Esophagus squamous epithelium (tissue), 4 donors: ENCODE measurements around a stretch of chr12.

DNA sequence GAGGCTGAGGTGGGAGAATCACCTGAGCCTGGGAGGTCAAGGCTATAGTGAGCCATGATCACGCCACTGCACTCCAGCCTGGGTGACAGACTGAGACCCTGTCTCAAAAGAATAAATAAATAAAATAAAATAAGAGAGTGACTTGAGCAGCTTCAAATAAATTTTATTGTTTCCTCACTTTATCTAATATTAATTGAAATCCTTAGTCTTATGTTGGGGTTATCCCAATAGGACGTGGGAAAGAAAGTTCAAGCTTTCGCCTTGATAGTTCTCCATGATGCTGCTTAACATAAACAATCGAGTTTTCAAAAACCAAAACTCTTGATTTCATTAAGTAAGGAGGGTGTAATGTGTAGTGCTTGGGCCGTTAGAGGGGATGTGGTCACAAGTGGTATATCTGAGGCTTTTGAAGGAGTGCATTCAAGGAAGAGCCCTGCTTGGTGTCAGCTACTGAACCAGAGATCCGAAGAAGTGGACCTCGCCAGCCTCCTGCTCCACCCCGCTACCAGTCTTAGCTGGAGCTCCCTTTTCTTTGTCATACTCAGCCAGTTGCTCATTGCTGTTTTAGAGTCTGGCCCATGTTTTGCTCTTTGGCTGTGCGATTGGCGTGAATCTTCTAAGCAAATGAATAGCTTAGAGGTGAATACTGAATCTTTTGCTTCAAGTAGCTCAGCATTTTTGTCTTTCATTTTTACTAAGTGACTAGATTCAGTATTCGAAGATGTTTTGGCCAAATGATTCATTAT lies 19.4 kb downstream of the CDKN1B start:
- PRO-cap = bidirectional peak, plus-strand start at position 423 of the sequence, minus-strand start at position 380 of the sequence; unidirectional peak, minus-strand start at position 539 of the sequence
- RAMPAGE, long total RNA, 4 experiments = no peak in any of the 4 experiments

- PRO-cap = no peak
- RAMPAGE, long total RNA, 4 experiments = no peak in any of the 4 experiments
Measured at GRCh38 chr12:12791567-12792349, 6.3 kb downstream of the APOLD1 start.

- PRO-cap = bidirectional peak, plus-strand start at chr12:12804785, minus-strand start at chr12:12804575
- RAMPAGE, long total RNA, 4 experiments = no peak in any of the 4 experiments
Measured at GRCh38 chr12:12803734-12804648, 9.2 kb upstream of the DDX47 start.

DNA sequence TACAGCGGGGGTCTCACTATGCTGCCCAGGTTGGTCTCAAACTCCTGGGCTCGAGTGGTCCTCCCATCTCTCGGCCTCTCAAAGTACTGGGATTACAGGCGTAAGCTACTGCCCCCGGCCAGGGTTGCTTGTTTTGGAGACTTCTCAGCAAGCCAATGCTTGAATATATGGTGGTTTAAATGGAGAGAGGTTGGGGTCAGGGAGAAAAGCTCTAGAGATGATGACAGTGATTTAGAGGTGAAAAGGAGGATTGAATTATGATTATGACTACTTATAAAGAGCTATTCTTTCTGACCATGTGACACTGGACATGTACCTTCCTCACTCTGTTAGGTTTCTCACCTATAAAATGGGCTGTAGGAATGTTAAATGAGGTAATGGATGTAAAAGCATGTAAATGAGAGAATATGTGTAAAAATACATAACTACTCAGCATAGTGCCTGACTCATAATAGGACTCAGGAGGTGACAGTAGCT lies 7.9 kb downstream of the GPRC5A start:
- PRO-cap = no peak
- RAMPAGE, long total RNA, 4 experiments = no peak in any of the 4 experiments

DNA sequence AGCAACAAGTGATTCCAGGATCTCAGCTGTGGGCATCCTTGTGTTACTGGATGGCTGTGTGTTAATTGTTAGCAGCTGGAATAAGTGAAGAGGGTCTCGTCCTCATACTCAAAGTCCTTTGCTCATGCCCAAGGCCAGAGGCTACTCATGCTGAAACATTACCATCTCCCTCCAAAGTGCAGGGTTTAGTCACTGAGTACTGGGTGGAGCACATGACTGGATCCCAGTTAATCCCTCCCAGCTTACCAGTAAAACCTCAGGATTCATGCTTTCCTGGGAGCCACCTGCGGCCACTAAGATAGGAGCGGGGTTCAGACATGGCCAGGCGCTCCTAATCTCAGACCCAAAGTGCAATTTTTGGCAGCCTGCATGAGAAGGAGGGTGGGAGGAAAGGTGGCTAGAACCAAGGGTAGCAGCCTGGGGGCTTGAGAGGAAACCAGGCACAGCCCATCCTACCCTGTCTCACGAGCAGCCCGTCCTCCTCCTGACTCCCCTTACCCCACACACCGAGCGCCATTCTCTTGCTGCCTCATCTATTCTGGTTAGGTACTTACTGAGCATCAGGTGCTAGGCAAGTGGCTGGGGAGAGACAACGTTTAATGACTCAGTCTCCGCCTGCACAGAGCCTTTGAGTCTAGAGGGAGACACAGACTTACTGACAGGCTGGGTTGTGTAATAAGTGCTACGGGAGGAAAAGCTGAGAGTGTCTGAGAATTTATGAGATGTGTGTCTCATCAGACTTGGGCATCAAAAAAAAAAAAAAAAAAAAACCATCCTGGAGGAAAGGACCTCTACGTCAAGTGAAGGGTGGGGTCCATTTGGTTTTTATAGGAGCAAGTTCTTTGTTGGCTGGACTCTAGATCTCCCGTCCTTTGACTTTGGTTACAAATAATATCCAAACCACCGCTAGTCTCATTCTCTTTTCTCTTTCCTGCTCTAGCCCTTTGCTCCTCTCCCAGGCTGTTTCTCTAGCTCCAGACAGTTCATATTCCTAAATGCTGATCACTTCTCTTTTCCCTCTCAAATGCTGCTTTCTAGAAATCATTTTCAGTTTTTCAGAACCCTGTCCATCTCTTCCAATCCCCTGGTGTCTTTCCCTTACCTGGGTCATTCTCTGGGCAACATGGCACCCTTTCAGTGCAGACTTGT lies 10.0 kb downstream of the GPRC5A start:
- PRO-cap = bidirectional peak, plus-strand start at position 259 of the sequence, minus-strand start at position 120 of the sequence; bidirectional peak, plus-strand start at position 620 of the sequence, minus-strand start at position 601 of the sequence
- RAMPAGE, long total RNA, 4 experiments = no peak in any of the 4 experiments

DNA sequence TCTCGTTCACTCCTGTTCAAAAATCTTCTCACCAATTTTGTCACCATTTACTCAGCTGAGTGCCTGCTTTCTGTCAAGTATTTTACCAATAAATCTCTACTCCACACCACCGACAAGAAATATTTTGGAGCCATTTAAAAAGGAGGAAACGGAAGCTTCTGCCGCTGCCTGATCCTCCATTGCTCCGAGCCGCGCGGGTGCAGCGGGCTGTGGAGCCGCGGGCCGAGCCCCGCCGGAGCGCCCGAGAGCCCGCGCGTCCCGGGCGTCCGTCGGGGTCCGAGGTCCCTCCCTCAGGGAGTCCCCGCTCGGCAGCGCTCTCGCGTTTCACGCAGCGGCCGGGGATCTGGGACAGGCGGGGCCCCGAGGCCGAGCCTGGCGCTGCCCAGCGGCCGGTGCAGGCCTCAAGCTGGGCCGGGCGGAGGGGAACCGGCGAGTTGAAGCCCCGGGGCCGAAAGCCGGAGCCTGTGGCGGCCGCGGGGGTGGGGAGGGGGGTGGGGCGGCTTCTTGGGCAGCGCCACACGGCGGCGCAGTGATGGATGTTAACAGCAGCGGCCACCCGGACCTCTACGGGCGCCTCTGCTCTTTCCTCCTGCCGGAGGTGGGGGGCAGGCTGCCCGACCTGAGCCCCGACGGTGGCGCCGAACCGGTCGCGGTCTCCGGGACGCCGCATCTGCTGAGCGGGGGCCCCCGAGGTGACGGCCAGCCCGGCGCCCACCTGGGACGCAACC lies 1.1 kb upstream of the HEBP1 start:
- PRO-cap = unidirectional peak, plus-strand start at position 179 of the sequence
- RAMPAGE, long total RNA, 4 experiments = no peak in any of the 4 experiments

DNA sequence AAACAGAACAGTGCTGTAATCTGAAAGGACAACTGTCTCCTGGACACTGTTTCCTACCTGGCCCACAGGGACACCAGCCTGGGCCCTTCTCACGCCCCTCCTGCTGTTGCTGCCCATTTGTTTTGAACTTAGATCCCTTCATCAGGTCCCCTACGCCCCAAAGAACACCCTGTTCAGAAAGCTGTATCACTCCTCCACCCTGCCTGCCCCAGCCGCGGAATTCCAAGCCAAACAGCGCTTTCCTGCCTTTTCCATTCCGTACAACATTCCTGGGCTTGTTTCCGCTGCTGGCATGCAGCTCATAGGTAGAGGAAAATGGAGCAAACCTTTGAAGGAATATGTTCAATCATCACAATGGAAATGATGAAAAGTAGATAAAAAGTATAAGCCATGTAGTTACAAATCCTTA lies 12.8 kb upstream of the GSG1 start:
- PRO-cap = no peak
- RAMPAGE, long total RNA, 4 experiments = no peak in any of the 4 experiments

DNA sequence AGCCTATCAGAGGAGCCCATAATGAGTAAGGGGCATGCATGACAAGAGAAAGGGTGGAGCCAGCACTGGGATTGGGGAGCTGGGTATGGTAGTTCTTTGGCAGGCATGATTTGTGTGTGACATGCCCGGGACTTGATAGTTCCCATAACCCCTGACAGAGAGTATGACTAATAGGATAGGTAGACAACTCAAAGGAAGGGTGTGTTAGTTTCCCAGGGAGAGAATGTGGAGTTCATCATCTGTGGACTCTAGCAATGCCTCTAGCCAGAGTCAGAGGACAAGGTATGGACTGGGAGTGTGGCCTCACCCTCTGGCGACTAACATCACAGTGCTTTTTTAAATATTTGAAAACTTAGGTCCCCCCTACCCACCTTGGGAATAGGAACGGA lies 143.1 kb downstream of the EMP1 start:
- PRO-cap = bidirectional peak, plus-strand start at position 207 of the sequence, minus-strand start outside the sequence; unidirectional peak, plus-strand start at position 267 of the sequence
- RAMPAGE, long total RNA, 4 experiments = no peak in any of the 4 experiments

DNA sequence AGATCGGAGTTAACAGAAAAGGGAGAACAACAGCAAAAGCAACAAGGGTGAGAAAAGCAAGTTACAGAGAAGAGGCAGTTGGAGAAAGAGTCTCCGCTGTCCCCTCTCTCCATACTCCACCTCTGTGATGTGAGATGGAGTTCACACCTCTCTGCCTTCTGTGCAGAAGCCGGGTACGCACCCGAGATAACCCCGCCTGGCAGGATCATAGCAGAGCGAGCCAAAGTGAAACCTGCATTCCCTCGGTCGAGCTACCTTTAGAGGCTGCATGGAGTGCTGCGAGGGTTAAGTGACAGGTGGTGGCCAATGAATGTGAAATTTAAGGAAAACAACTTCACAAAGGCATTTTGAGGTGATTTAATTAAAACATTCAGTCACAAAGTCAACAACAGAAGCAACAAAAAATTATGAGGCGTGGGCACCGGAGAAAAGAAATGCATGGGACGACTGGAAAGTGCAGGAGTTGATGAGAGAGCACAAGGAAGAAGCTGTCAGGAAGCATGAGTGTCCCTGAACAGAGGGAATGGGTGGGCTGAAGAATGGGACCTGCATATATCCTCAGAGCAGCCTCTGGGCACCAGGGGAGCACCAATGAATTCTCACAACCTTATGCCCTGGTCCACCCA lies 208.2 kb downstream of the EMP1 start:
- PRO-cap = no peak
- RAMPAGE, long total RNA, 4 experiments = no peak in any of the 4 experiments

DNA sequence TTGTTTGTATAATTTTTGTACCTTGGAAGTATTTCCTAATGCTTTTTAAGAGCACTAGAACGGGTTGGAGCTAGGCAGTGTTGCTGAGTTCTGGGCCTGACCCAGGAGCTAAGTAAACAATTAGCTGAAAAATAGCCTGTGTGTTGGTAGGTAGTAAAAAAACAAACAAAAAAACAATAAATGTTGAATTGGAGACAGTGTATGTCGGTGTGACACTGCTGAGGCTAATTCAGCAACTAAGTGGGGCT lies 244.4 kb downstream of the EMP1 start:
- PRO-cap = no peak
- RAMPAGE, long total RNA, 4 experiments = no peak in any of the 4 experiments

DNA sequence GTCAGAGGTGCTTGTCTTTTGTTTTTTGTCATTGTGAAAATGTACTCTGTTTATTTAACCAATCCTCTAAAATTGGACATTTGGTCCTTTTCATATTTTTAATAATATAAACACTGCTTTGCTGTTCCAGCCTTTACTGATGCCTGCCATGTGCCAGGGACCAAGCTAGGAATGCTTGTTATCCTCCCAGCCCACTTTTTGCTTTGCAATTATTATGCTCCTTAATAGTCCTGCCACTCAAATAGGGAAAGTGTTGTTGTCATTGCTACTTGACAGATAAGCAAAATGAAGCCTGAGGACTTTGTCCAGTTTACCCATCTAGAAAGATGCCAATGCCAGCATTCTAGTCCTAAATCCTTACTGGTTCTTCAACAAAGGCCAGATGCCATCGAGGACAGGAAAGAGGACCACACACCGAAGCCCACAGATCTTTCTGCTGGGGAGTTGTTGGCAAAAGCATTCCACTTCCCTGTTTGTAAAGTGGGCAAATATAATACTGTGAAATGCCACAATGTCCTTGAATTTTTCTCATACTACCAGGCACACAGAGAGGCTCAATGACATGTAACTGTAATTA lies 246.5 kb downstream of the EMP1 start:
- PRO-cap = no peak
- RAMPAGE, long total RNA, 4 experiments = no peak in any of the 4 experiments

DNA sequence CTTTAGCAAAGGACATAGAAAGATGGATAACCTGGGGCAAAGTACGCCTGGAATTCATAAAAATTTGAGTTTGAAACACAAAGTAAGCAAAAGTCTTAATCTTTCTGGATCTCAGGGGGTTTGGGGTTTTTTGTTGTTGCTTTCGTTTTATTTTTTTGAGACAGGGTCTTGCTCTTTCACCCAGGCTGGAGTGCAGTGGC lies 240.1 kb downstream of the GRIN2B start:
- PRO-cap = no peak
- RAMPAGE, long total RNA, 4 experiments = no peak in any of the 4 experiments

- PRO-cap = no peak
- RAMPAGE, long total RNA, 4 experiments = no peak in any of the 4 experiments
Measured at GRCh38 chr12:14429773-14430277, 64.3 kb downstream of the ATF7IP start.

- PRO-cap = no peak
- RAMPAGE, long total RNA, 4 experiments = no peak in any of the 4 experiments
Measured at GRCh38 chr12:14765904-14766339, 5.0 kb downstream of the H4C16 start.

DNA sequence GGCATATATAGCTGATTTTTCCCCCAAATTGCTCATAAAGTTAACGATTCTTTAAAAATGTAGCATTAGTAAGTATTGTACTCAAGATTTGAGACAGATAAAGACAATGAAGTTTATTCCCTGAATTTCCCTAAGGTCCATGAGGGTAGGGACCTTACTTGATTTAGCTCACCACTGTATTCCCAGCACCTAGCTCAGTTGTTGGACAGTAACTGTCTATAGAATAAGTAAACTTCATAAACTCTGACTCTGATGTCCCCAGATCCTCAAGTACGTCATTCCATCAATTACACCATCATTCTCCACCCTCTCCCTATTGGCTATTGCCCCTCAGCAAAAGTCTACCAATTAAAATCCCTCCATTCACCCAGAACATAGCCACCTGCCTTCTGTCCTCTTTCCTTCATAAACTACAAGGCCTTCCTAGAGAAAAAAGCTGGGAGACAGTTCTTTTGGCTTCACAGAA lies 9.6 kb downstream of the H2AJ start:
- PRO-cap = no peak
- RAMPAGE, long total RNA, 4 experiments = no peak in any of the 4 experiments

DNA sequence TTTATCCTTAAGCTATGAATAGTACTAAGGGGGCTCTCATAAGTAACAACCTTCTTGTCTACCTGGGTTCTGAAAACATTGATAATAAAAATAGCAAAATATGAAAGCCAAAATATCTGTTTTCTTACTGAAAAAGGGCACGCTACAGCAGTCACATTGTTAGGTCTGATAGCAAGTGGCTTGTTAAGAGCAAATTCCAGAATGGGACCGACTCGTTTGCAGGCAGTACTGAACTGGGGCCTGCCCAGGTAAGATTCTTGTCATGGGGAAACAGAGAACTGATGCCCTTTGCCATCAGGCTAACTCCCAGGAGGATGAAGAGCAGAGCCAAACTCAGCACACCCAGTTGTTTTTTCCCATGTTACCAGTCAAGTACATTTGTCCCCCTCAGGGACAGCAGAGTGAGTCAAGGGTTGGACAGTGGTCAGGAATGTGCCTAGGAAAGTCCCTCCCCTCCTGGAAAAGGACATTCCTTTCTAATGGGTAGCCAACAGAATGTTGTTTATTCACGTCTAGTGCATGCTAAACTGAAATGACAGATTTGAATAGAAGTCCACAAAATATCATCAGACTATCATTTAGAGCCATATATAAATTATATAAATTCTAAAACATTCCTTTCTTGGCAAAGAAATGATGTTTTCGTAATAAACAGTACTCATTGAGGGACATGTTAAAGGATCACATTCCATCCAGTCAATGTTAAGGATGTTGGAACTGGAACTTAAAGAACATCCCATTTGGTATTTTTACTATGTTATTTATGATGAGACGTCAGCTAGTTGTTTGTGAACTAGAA lies 1.5 kb downstream of the ART4 start:
- PRO-cap = bidirectional peak, plus-strand start at position 399 of the sequence, minus-strand start at position 376 of the sequence
- RAMPAGE, long total RNA, 4 experiments = no peak in any of the 4 experiments

DNA sequence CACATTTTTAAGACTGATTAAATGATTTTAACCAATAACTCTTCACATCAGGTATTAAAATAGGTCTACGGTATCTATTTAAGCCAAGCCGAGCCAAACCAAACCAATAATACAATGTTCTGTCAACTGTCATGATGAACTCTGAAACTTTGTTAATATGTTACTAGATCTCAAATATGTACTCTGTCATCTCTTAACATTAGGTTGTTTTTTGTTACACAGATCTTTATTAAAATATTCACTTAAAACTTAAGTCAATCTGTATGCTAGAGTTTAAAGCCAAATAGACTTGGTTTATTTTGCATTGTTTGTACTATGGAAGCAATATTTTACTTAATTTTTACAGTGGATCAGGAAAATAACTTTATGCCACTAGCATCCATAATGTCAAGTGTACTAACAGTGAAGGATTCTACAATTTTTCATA lies 929 bp downstream of the ART4 start:
- PRO-cap = no peak
- RAMPAGE, long total RNA, 4 experiments = no peak in any of the 4 experiments

DNA sequence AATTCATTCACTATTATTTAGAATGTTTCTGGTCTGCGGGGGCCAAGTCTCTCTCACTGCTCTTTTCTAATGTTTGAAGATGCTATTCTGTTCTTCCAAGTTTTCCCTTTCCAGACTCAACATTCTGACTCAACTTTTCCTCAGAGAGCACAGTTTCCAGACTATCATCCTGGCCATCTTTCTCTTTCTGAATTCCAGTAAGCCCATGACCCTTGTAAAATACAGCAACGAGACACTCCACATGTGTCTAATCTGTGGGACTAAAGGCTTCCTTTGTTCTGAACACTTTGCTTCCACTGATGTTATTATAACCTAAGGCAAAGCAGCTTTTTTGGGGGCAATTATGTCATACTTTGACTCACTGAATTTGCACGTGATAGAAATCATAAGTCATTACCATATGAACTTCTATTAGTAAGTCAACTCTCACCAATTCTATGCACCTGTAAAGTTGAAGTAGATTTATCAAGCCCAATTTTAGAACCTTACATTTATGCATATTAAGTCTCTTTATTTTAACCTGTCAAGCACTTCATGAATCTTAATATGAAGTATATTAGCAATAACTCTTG lies 6.4 kb upstream of the ART4 start:
- PRO-cap = no peak
- RAMPAGE, long total RNA, 4 experiments = no peak in any of the 4 experiments

DNA sequence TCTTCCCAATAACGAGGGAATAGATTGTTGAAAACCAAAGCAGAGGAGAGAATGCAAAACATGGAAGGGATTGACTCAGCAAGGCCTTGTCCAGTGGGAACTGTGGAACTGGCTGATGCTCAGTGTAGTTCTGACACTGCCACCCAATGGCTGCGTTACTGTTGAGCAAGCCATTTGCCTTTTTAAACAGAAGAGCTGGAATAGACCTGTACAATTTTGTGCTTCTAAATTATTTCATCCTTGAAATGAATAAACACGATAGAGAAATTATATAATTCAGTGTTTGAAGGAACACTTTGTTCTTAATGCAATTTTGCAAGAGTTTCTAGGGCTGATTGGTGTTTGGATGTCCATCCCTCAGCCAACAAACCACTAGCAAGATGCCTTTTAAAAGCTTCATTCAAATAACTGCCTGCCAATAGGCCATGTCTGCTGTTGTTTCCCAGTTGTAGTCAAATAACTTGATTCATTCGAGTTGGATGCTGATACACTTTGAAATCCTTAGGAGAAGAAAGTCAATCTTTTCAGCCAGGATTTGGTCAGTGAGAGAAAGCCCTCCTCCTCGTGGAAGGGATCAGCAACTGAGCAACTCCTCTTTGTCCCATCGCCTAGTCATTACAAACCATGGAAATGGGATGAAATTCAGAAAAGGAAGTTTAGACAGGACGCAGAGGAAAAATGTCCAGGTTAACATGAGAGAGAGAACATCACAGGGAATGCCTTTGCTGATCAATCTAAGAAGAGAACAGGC lies 7.3 kb upstream of the MGP start:
- PRO-cap = no peak
- RAMPAGE, long total RNA, 4 experiments = no peak in any of the 4 experiments

GRCh38 chr12:14910600-14911489 lies 25.2 kb upstream of the MGP start:
- PRO-cap = no peak
- RAMPAGE, long total RNA, 4 experiments = no peak in any of the 4 experiments